Colic lymph node (tissue), 1 donor: Measurements from ENCODE around the genes SLC27A1, FCHO1, MPV17L2 and SSBP4.

- PRO-cap, result unidirectional peak, plus-strand start at chr19:17470538; unidirectional peak, minus-strand start at chr19:17470682
Measured at GRCh38 chr19:17470284-17471241, at the start of gene SLC27A1. Gene SLC27A1 (plus strand): TSS chr19:17470524.

DNA sequence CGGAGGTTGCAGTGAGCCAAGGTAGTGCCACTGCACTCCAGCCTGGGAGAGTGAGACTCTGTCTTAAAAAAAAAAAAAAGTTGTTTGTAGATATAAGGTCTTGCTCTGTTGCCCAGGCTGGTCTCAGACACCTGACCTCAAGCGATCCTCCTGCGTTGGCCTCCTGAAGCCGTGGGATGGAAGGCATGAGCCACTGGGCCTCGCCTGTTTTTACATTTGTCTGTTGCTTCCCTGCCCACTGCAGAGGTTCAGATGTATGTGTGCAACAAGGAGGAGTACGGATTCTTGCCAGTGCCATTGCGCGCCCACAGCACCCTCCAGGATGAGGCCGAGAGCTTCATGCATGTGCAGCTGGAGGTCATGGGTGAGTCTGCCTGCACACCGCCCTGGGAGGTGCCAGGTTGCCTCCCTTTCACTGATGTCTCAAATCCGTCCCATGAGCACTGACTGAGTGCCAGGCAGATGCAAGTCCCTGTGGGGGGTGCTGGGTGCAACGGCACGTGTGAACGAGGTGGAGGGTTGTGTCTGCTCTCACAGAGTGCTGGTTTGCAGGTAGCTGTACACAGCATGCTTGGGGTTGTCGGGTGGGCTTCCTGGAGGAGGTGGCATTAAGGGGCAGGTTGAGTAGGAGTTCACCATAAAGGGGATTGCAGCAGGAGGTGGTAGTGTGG, 16.9 kb downstream of the COLGALT1 start:
- PRO-cap, result no peak

DNA sequence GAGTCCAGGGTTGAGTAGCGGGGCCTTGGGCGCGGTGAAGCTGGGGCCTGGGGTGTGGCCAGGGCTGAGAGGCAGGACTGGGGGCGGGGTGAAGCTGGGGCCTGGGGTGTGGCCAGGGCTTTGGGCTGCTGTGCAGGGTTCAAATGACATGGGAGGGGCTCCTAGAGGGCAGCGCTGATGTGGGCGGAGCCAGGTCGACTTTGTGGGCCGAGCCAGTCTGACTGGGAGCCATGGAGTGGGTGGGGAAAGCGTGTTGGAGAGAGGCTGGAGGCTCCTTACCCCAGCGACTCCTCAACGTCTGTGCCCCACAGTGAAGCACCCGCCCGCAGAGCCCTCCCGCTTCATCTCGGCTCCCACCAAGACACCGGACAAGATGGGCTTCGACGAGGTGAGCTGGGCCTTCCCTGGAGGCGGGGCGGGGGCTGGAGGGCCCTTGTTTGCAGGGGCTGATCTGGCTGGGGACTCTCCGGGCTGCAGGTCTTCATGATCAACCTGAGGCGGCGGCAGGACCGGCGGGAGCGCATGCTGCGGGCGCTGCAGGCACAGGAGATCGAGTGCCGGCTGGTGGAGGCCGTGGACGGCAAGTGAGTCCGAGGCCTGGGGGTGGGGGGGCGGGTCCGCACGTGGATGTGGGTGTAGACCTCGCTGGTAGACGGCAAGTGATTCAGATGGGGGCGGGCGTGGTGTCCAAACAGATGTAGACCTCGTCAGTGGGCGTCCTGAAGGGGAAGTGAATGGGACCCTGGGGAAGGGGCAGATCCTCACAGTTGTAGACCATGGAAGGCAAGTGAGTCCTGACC, 21.6 kb downstream of the COLGALT1 start:
- PRO-cap, result no peak

- PRO-cap, result no peak
Measured at GRCh38 chr19:17579668-17580379, 24.4 kb downstream of the COLGALT1 start.

DNA sequence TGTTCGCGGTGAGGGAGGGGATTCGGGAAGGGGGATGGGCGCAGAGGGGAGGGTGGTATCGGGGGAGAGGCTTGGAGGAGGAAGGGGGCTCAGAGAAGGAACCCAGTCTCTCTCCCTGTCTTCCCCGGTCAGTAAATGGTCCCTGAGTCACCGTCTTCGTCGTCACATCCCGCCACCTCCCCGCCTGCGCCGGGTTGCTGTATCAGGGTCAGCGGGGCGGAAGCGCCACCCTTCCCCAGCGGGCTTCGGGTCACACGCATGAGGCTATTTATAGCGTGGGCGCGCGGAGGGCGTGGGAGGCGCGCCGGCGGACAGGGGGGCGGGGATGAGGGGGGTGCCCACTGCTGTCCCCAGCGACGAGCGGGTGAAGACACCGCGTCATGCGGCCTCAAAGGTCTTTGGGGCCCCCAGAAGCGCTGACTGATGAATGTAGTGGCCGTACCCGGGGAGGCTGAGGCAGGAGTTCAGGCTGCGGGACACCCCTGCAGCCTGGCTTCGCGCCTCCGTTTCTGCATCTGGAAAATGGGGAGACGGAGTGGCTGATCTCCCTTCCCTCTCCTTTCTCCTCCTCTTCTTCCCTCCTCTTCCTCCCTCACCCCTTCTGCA, 7.9 kb downstream of the UNC13A start:
- PRO-cap, result unidirectional peak, minus-strand start at position 133 of the sequence

- PRO-cap, result bidirectional peak, plus-strand start at chr19:17751489, minus-strand start at chr19:17751362; unidirectional peak, minus-strand start at chr19:17752057
Measured at GRCh38 chr19:17751177-17752251, at the start of gene FCHO1. Gene FCHO1 (plus strand): TSS chr19:17751477.

DNA sequence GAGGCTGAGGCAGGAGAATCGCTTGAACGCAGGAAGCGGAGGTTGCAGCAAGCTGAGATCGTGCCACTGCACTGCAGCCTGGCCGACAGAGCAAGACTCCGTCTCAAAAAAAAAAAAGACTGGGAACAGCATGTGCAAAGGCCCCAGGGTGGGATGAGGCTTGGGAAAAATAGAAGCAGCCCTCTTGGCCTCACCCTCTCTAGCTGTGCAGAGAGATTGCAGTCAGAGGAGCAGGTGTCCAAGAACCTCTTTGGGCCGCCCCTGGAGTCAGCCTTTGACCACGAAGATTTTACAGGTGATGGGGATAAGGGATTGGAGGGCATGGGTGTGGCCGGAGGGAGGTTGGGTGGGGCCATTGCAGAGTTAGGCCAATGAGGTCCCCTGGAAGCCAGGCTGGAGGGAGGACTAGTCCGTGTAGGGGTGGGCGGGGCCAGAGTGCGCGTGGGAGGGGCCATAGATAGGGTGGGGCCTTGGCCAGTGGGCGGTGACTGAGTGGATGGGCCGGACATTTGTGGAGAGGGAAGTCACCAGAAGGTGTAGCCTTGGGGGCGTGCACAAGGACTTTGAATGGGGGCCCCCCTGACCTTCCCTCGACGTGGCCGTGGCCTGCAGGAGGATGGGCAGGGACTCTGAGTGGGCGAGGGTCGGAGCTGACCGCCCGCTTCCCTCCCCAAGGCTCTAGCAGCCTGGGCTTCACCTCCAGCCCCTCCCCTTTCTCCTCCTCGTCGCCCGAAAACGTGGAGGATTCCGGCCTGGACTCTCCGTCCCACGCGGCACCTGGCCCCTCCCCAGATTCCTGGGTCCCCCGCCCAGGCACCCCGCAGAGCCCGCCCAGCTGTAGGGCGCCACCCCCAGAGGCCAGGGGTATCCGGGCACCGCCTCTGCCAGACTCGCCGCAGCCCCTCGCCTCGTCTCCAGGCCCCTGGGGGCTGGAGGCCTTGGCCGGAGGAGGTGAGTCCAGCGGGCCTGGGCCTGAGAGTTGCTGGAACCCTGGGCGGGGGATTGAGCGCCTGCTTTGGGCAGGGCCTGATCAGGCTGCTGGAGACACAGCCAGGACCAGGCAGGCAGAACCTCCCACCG, 16.7 kb upstream of the B3GNT3 start:
- PRO-cap, result no peak

- PRO-cap, result no peak
Measured at GRCh38 chr19:17797292-17798093, 2.6 kb downstream of the B3GNT3 start.

- PRO-cap, result no peak
Measured at GRCh38 chr19:17932418-17932792, 410 bp upstream of the CCDC124 start.

GRCh38 chr19:17933478-17934157, 803 bp downstream of the CCDC124 start:
- PRO-cap, result no peak

- PRO-cap, result no peak
Measured at GRCh38 chr19:17985241-17985459, 18.2 kb downstream of the KCNN1 start.

DNA sequence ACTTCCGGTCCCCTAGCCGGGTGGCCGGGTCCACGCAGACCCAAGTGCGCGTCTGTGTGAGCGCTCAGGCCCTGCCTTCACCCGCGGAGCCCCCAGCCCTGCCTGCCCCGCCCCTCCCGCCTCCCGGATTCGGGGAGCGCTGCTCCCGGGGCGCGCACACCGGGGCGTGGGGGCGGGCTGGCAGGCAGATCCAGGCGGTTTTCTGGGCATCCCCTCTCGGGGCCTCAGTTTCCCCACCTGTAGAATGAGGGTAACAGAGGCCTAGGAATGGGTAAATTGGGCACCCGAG, 638 bp downstream of the PIK3R2 start:
- PRO-cap, result no peak

DNA sequence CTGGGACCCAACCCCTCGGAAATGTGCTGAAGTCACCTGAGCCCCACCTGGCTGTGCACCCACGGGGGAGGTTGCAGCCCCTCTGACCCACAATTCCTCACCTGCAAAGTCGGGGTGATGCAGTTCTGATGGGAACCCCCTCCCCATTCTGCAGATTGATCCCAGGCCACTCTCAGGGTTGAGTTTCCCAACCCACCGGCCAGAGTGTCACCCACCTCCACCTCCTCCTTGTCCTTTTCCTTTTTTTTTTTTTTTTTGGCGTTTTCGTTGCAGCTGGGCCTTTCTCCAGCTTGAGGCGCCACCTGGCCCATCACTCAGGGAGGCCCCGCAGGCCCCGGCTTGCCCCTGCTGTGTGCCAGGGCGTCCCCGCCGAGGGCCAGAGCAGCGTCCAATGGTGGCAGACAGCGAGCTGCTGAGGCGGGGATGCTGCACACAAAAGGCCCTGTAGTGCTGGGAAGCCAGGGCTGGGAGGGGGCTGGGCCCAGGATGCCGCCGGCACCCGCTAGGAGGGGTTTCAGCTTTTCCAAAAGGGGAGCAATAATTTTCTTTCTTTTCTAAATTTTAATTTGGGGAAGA, 4.6 kb downstream of the PIK3R2 start:
- PRO-cap, result no peak

DNA sequence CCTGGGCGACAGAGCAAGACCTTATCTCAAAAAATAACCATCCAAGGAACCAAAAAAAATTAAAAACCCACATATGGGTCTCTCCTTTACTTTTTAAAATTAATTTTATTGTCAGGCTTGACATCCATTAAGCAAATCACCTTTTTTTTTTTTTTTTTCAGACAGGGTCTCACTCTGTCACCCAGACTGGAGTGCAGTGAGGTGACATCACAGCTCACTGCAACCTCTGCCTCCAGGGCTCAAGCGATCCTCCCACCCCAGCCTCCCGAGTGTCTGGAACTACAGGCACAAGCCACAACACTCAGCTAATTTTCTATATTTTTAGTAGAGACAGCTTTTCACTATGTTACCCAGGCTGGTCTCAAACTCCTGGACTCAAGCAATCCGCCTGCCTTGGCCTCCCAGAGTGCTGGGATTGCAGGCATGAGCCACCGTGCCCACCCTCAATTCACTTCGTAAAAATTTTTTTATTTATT, 9.3 kb downstream of the IFI30 start:
- PRO-cap, result no peak

DNA sequence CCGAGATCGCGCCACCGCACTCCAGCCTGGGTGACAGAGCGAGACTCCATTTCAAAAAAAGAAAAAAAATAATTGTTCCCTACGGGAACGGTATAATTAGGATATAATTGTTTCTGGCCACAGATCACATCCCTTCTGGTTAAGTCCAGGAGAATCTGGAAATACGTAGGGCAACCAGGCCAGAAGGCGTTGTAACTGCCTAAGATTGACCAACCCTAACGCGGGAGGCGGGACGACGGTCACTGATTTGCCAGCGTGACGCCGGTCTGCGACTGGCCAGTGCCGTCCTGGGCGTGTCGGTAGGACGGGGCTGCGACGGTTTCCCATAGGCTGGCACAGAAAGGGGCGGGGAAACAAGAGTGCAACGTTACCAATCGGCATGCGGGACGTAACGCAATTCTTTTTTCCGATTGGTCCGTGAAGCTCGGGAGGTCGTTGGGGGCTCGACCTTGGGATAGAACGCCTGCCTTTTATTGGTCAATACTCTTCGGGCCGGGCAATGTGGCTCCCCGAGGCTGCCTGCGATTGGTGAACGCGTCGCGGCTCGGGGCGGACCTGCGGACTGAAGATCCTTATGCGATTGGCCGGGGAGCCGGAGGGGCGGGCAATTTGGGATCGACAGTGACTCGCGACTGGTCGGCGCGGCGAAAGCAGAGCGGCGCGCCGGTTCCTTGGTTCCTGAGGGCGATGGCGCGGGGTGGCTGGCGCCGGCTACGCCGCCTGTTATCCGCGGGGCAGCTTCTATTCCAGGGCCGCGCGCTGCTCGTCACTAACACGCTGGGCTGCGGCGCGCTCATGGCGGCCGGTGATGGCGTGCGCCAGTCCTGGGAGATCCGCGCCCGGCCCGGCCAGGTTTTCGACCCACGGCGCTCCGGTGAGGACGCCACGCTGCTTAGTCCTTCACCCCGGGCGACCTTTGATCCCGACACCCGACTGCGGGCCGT, at the start of gene MPV17L2:
Gene MPV17L2, plus strand, starts transcription at position 624 of the 944 bp plus-strand sequence.
- PRO-cap, result bidirectional peak, plus-strand start at position 216 of the sequence, minus-strand start at position 137 of the sequence; unidirectional peak, plus-strand start at position 674 of the sequence

DNA sequence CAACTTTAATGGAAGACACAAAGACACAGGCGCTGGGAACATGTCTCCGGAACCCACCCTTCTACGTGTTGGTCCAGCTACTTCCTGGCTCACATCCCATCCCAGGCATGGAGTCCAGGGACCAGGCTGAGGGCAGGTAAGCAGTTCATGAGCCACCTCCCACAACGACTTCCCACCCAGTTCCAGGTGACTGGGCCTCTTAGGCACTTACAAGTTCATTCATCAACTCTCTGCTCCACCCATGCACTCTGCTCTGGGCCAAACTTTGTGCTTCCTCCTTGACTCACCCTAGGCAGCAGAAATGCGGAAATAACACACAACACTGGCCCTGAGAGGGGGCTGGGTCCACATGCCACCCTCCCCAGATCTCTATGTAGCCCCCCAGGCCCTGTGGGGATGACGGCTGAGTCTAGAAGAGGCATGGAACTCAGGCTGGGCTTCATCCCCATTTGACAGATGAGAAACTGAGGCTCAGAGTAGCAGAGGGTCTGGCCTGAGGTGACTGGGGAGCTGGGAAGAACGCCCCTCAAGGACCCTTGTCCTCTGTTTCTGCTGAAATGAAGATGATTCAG, 20.5 kb downstream of the IQCN start:
- PRO-cap, result no peak

DNA sequence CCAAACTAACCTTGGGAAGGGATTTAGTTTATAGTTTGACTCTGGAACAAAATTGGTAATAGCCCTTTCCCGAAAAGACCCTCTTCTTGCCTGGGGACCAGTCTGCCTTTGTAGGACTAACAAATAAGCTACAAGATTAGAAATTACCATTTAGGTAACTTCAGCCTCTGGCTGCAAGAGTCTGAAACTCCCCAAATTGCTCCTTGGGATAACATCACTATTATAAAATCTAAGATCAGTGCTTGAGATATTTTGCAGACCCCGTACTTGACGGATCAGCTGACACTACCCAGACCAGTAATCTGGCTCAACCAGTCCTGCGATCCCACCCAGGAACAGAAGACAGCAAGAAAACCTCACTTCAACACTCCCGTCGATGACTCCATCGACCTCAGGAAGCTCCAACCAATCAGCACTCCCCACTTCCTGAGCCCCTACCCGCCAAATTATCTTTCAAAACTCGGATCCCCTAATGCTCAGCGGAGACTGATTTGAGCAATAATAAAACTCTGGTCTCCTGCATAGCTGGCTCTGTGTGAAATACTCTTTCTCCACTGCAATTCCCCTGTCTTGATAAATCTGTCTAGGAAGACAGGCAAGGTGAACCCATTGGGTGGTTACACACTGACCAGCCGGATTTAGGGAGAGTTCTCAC, 1.3 kb downstream of the LSM4 start:
- PRO-cap, result no peak

DNA sequence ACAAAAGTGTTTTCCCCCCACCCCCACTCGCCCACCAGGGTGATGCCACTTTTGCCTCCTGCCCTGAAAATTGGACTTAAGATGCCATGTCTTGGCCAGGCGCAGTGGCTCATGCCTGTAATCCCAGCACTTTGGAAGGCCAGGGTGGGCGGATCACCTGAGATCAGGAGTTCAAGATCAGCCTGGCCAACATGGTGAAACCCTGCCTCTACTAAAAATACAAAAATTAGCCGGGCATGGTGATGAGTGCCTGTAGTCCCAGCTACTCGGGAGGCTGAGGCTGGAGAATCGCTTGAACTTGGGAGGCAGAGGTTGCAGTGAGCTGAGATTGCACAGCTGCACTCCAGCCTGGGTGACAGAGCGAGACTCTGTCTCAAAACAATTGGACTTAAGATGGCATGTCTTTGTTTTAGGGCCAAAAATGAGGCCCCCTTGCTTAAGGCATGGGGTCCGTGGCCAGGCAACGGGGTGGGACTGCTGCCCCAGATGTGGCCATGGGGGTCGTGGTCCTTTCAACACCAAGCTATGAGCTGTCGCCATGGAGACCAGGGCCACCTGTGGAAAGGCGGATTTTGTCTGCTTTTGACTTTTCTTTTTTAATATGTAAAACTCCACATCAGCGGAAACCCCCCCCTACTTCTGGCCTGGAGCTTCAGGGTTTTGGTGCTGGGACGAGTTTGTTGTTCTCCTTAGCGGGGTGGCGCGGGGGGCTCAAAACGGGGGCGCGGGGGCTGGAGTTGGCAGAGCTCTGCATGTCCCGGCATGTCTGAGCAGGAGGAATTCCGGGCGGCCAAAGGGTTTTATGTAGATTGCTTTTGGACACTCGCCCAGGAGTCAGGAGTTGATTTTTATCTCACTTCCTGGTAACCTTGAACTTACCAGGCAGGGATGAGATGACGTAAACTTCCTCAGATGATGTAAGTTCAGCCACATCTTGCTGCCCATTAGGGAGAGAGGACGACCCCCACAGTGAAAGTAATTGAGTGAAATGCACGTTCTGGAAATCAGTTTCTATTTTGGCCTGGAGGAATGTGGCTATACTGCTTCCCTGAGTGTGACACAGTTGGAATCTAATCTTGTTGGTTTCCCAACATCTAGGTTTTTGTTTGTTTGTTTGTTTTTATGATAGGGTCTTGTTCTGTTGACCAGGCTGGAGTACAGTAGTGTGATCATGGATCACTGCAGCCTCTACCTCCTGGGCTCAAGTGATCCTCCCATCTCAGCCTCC, 21.3 kb upstream of the GDF15 start:
- PRO-cap, result no peak

DNA sequence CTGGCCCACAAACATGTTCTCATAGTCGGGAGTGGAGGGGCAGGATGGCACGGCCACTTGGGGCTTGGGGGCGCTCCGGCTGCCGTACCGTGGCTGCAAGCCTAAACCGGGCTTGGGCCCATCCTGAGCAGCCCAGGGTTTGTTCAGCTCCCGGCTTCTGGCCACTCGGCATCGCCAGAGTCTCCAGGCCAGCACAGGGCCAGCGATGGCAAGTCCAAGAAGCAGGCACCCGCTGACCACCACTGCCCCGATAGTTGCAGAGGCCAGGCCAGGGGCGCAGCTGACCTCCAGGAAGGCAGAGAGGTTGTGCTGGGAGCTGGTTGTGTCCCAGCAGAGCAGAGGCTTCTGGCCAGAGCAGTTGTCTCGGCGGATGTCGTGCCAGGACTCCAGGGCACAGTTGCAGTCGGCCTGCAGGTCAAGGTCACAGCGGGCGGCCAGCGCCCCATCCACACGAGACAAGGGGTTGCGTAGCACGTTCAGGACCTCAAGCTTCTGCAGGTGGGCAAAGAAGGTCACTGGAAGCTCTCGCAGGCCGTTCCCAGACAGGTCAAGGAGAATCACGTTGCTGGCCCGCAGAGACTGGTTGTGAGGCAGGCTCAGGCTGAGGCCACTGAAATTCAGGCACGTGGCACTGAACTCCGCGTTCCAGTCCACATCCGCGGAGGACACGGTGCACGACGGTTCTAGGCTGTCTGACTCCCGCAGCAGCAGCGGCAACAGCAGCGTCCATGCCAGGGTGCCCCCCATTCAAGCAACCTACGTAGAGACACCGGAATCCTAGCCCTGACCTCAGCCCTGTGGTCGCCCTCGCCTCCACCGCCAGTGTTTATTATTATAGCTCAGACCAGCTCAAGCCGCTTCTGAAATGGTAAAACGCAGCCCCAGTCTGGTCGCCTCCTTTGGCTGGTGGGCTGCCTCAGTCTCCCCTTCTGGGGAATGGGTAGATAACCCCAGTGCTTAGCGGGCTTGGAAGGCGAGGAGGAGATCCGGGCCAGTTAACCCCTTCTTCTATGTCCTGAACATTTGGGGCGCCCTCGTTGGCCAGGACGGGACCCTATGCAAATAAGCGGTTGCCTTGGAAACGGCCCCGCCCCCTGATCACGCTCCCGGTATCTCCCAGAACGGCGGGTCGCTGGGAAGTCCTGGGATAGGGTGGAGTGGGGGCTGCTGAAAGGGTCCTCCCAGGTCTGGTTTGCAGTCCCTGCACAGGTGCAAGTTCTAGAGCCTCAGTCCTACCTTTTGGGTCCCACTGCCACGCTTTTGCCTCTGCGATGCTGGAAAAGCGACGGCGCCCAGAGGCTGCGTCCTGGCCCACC, 747 bp downstream of the LRRC25 start:
- PRO-cap, result no peak

- PRO-cap, result bidirectional peak, plus-strand start at chr19:18419410, minus-strand start at chr19:18419227; unidirectional peak, minus-strand start at chr19:18419996
Measured at GRCh38 chr19:18419102-18420115, at the start of gene SSBP4. Gene SSBP4 (plus strand): TSS chr19:18419398.